ENCODE measurements around a stretch of chr13.

DNA sequence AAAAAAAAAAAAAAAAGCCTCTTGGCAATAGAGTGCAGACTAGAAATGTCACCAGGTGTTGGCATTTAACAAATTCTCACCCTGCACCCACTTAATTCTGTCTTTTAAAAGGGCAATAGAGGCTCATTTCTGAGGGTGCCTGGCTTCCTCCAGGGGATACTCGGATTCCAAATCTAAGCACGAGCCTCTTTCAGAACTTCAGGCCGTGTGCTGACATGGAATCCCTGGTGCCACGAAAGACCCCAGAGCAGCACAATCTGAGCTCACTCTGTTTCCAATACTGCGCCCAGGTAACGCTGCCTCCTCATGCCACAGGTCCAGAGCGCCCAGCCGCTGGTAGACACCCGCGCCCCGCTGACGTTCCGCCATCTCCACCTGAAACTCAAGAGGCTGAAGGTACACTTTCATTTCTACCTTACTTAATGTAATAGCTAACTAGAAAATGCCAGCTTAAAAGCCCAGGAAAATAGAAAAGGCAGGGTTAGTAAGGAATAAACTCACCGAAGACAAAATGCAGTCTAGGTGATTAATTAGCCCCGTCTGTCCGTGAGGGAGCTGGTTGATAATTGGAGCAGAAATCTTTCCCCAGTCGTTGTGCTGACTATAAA is 17.1 kb downstream of the CFAP97D2 start:
- PRO-cap, result no peak

DNA sequence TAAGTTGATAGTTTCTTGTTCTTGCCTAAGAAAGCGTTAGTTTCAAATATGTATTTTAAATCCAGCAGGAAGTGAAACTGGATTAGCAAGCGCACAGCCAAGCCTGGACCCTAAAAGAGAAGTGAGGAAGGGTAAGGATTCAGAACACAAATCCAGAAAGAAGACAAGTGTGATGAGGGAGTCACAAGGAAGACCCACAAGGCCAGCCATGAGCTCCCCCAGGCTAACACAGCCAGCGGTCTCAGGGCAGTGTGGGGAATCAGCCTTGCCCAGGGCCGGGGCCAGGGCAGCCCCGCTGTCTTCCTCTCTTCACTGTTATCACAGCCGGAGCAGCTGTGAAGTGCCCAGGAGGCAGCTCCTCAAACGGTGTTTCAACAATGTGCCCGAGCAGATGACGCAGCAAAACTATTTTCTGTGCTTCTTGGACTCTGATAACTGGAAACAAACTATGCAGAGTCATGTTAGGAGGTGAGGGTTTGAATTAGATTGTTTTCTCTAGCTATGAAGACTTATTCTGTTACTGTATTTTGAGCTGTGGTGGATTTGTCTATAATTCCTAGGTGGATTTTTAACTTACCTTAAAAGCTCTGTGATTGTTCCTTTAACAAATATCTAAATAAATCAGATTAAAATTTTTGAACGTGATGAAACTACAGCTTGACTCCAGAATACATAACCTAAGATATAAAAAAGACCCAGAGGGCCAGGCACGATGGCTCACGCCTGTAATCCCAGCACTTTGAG is 12.1 kb upstream of the CDC16 start:
- PRO-cap, result no peak

GRCh38 chr13:114230144-114230554 is 4.5 kb upstream of the CDC16 start:
- PRO-cap, result no peak

GRCh38 chr13:114339730-114340057 is 25.4 kb downstream of the CHAMP1 start:
- PRO-cap, result no peak